ENCODE data around the genes H2AC13, H2AC15, H2BC15, OR2B6 and ZSCAN31.

- RAMPAGE, long total RNA: no peak
- RRBS: no CpG with 5 or more reads among the region's 30 CpGs
Observed at GRCh38 chr6:27582950-27583601, 110.2 kb upstream of the ZNF184 start.

- RAMPAGE, long total RNA: no peak
- RRBS: no CpG with 5 or more reads among the region's 2 CpGs
Observed at GRCh38 chr6:27778905-27779177, 28.9 kb downstream of the H2BC13 start.

DNA sequence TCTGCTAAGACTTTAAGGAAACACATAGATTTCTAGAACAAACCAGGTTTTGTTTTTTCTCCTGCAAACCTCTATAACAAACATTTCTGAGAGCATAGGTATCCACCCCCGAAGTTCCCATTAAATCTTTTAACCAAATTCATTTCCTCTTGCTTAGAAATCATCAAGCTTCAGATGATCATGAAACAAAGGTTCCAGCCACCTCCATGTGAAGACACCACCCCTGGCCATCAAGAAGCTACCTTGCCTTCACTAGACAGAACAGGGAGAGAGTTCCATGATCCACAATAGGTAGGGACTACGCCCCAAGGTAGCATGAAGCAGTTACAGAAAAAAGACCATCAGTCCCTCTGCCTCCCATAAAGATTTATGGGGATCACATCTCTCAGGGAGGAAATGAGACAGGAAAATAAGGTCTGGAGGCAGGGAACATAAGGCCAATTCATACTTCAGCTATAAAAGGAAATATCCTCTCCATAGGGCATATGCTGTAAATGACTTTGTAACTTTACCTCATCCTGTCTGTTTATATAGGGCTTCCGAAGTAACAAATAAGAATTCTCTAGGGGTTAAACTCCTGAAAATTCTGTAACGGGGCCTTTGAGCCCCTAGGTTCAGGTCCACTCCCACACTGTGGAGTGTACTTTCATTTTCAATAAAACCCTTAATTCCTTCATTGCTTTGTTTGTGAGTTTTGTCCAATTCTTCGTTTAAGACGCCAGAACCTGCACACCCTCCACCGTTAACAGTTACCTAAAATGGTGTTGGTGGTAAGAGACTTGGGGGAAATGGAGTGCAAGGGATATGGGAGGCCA lies 25.0 kb downstream of the H2BC13 start:
- RAMPAGE, long total RNA: no peak
- RRBS: no CpG with 5 or more reads among the region's 7 CpGs

DNA sequence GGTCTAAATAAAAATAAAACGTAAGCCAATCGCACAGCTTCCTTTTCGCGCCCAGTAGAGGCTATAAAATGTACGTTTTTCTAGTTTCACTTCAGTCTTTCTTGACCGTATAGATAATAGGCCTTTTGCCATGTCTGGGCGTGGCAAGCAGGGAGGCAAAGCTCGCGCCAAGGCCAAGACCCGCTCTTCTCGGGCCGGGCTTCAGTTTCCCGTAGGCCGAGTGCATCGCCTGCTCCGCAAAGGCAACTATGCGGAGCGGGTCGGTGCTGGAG lies at the start of gene H2AC13:
Gene H2AC13 (plus strand): TSS at position 94 of the 272 bp plus-strand sequence.
- RAMPAGE, long total RNA: no peak
- RRBS: no CpG with 5 or more reads among the region's 19 CpGs

- RAMPAGE, long total RNA: no peak
- RRBS: no CpG with 5 or more reads among the region's 7 CpGs
Observed at GRCh38 chr6:27829421-27829846, 1.9 kb downstream of the H4C12 start.

- RAMPAGE, long total RNA: start-site peak on the minus strand at chr6:27838368-27838376, 953 and 219 reads in 2 replicates
- RRBS: no CpG with 5 or more reads among the region's 21 CpGs
Observed at GRCh38 chr6:27838206-27838481, at the start of gene H2AC15. Gene H2AC15, minus strand, starts transcription at chr6:27838375.

DNA sequence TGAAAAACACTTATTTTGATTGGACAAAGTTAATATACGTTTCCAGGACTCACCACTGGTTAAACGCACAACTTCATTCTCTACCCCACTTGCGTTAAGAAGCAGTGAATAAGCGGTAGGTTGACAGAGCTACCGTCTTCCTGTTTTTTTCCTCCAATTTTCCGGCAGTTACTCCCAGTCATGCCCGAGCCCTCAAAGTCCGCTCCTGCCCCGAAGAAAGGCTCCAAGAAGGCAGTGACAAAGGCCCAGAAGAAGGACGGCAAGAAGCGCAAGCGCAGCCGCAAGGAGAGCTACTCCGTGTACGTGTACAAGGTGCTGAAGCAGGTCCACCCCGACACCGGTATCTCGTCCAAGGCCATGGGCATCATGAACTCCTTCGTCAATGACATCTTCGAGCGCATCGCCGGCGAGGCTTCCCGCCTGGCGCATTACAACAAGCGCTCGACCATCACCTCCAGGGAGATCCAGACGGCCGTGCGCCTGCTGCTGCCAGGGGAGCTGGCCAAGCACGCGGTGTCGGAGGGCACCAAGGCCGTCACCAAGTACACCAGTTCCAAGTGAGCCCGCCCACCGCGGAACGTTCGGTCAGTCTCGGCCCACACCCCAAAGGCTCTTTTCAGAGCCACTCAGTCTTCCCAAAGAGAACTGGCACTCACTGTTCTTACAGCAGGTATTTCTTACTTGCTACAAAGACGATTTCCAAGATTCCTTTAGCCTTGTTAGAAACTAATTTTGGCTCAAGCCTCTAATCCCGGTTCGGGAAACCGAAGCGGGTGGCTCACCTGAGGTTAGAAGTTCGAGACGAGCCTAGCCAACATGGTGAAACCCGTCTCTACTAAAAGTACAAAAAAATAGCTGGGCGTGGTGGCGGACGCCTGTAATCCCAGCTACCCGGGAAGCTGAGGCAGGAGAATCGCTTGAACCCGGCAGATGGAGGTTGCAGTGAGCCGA lies at the start of gene H2BC15:
Gene H2BC15 (plus strand): TSS at position 88 of the 951 bp plus-strand sequence.
- RAMPAGE, long total RNA: start-site peak on the plus strand centred at position 105 of the sequence, 43 bp wide, 463 and 102 reads in 2 replicates
- RRBS: under 1% methylated on average over 5 of the region's 56 CpGs

DNA sequence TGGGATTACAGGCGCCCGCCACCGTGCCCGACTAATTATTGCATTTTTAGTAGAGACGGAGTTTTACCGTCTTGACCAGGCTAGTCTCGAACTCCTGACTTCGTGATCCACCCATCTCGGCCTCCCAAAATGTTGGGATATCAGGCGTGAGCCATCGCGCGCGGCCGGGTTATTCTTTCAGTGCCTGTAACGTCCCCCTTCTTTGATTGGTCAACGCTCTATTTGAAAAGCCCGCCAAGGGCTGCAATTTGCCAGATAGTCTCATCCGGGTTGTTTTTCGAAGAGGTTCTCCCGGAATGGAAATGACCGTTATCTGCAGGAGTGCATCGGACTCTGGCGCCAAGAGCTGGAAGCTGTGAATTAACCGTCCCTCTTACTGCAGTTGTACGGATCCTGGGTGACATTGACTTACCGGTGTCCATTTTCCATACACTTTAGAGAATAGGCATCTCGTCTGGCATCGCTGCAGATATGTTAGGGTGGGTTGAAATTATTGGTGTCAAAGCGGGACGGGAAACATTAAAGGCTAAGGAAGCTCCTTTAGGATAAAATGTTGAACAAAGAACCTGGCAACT lies 1.1 kb downstream of the H2BC17 start:
- RAMPAGE, long total RNA: no peak
- RRBS: 0% methylated on average over 4 of the region's 31 CpGs

GRCh38 chr6:27956943-27958073 lies at the start of gene OR2B6:
Gene OR2B6, plus strand, starts transcription at chr6:27957241.
- RAMPAGE, long total RNA: no peak
- RRBS: no CpG with 5 or more reads among the region's 9 CpGs

- RAMPAGE, long total RNA: no peak
- RRBS: no CpG with 5 or more reads among the region's 4 CpGs
Observed at GRCh38 chr6:28125331-28125902, 1.0 kb downstream of the ZSCAN16 start.

DNA sequence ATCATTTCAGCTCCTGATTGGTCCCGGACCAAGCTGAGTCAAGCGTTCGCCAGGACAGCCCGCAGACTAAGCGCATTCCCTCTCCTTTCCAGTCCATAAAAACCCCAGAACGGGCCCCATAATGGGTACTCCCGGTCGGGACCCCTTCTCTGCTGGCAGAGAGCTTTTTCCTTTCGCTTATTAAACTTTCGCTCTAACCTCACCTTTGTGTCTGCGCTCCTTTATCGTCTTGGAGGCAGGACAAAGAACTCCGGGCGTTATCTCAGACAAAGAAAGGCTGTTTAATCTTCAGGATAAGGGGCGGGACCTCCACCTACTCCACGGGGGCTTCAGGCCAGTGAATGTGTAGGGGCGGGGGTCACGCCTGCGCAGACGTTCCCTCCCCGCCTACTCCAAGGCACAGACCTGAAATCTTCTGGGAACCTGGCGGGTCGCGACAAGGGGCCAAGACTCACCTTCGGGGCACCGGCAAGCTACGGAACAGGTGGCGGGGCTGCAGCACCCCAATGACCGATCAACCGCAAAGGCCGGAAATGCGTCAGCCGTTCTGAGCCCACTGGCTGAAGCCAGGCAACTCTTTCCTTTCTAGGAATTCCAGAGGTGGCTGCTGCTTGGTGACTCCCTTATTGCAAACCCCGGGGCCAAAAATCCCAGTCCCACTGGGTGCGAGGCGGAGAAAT lies at the start of gene ZSCAN31:
Gene ZSCAN31 (minus strand): TSS at position 522 of the 680 bp plus-strand sequence.
- RAMPAGE, long total RNA: start-site peak on the minus strand centred at position 288 of the sequence, 70 bp wide, 9 and 6 reads in 2 replicates
- RRBS: 1% methylated on average over 13 of the region's 36 CpGs

- RAMPAGE, long total RNA: no peak
- RRBS: no CpG with 5 or more reads among the region's 3 CpGs
Observed at GRCh38 chr6:28382028-28382586, 17.4 kb downstream of the ZSCAN12 start.

DNA sequence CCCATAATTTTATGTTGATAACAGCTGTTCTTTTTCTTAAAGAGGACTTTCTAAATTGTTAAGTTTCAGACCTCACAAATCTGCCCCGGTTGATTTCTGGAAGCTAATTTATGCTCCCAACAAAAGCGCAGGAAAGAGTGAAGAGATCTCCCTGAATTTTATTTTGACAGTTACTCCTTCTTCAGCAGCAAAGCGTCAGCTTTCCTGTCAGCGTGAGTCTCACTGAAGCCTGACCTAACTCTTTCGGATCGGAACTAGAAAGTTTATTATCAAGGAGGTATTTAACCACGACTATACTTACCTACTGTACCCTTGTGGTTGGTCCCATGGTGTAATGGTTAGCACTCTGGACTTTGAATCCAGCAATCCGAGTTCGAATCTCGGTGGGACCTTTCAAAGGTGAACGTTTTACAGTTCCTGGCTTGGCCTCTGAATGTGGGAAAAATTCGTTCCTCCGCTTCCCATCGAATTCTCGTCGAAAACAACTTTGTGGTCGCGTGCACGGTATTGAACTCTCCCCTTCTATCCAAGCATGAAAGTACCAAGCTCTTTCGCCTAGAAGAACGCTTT lies 2.0 kb upstream of the SCAND3 start:
- RAMPAGE, long total RNA: no peak
- RRBS: no CpG with 5 or more reads among the region's 21 CpGs

DNA sequence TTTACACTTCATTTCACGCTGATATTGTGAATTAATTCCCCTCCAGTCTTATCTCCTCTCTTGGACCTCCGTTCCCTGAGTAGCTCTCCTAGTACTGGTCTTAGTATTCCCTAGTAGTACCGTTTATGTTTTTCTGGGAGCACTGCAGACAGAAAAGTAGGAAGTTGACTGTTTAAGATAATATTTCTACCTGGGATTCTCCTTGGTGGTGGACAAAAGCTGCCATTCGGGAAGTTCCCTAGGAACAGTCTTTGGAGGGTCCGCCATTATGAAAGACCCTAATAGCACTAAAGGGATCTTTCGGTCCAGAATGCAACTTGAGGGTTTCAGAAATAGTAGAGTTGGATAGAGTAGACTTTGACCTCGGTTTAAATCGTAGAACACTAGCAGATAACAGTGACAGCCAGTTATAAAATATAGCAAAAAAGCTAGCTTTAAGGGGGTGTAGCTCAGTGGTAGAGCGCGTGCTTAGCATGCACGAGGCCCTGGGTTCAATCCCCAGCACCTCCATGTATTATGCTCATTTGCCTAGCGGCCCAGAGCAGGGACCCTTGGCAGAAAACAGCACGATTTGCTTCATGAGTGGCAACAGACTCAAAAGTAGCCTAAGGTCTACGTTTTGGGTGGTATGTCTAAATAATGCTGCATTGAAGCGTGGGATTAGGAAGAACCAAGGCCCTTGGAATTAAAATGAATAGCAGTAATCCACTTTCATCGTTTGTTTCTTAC lies 123.2 kb upstream of the SCAND3 start:
- RAMPAGE, long total RNA: no peak
- RRBS: no CpG with 5 or more reads among the region's 16 CpGs

- RAMPAGE, long total RNA: no peak
- RRBS: no CpG with 5 or more reads among the region's 22 CpGs
Observed at GRCh38 chr6:28758050-28758985, 165.5 kb downstream of the TRIM27 start.

- RAMPAGE, long total RNA: no peak
- RRBS: no CpG with 5 or more reads among the region's 26 CpGs
Observed at GRCh38 chr6:28789373-28790163, 134.2 kb downstream of the TRIM27 start.

DNA sequence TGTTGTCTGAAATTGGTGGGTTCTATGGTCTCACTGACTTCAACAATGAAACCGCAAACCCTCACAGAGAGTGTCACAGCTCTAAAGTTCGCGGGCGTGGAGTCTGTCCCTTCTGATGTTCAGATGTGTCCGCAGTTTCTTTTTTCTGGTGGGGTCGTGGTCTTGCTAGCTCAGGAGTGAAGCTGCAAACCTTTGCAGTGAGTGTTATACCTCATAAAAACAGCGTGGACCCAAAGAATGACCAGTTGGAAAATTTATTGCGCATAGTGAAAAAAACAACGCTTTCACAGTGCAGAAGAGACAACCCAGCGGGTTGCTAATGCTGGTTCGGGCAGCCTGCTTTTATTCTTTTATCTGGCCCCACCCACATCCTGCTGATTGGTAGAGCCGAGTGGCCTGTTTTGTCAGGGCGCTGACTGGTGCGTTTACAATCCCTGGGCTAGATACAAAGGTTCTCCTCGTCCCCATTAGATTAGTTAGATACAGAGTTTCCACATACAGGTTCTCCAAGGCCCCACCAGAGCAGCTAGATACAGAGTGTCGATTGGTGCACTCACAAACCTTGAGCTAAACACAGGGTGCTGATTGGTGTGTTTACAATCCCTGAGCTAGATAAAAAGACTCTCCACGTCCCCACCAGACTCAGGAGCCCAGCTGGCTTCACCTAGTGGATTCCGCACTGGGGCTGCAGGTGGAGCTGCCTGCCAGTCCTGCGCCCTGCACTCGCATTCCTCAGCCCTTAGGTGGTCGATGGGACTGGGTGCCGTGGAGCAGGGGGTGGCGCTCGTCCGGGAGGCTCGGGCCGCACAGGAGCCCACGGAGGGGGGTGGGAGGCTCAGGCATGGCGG lies 51.7 kb downstream of the TRIM27 start:
- RAMPAGE, long total RNA: no peak
- RRBS: no CpG with 5 or more reads among the region's 29 CpGs

DNA sequence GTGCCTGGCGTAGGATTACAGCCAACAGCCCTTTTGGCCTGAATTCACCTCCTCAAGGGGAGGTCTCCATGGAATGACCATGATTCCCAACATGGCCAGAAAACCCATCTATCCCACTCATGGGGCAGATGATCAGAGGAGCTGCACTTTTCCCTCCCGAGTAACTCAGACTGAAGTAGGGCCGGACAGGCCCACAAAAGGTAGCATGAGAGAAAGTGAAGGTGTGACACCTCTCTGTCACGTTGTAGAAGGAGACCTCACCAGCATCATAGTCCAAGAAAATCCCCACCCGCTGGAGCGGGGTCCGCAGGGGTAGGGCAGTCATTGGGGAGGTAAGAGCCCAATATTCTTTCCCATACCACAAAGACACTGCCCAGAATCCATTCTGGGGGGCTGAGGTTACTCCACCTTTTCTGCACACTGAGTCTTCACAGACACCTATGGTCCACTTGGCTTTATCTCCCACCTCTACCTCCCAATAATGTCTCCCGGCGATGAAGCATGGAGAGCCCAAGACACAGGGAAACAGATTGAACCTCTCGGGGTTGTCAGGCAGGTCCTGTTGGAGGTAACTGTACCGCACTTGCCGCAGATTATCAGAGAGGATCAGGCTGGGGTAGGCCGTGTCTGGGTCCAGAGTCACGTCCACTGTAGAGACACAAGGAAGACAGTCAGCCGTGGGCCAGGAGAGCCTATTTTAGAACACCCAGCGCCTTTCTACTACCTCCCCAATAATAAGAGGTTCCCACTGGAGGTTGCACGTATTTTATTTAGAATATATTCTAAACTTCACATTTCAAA lies 19.6 kb downstream of the TRIM27 start:
- RAMPAGE, long total RNA: no peak
- RRBS: no CpG with 5 or more reads among the region's 17 CpGs

- RAMPAGE, long total RNA: no peak
- RRBS: no CpG with 5 or more reads among the region's 6 CpGs
Observed at GRCh38 chr6:28960874-28961587, 37.2 kb upstream of the TRIM27 start.

DNA sequence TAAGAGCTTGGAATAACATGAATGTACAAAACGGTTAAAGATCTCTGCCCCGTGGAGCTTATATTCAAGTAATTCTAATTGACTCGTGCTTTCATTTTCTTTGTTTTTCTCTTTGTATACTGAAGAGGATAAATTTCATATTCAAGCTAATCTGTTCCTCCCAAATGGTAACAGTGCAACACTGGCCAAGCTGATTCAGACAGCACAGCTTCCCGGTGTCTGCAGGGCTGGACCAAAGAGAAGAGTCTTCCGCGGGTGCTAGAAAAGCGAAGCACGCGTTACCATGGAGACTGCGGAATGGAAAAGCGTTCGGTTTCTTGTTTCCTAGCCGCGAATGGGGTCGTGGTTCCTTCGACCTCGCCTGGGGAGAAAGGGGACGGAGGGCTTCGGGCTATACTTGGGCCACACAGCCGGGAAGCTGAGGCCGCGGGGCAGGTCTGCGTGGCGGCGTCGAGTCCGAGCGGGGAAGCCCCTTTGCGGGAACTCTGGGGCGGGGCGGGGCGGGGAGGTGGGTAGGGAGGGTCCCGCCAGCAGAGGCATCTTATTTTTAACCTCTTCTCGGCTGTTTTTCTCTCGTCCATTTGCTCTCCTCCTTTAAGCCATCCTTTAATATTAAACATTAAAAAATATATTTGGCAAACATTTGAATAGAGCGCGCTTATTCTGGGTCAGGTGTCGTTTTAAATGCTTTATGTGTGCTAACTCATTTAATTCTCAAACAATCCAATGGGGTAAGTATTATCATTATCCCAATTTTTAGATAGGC lies 6.3 kb upstream of the ZNF311 start:
- RAMPAGE, long total RNA: no peak
- RRBS: no CpG with 5 or more reads among the region's 38 CpGs

All from kidney epithelial cell (primary cell).